Right ventricle myocardium (tissue), 1 donor: ENCODE results near the genes TAS2R13, TAS2R30, PRB2, ETV6 and BCL2L14.

- PRO-cap, 2 experiments, result no peak in any of the 2 experiments
Observed at GRCh38 chr12:9813959-9814814, 13.1 kb upstream of the KLRF1 start.

- PRO-cap, 2 experiments, result no peak in any of the 2 experiments
Observed at GRCh38 chr12:9951249-9951448, 19.0 kb upstream of the CLEC2A start.

DNA sequence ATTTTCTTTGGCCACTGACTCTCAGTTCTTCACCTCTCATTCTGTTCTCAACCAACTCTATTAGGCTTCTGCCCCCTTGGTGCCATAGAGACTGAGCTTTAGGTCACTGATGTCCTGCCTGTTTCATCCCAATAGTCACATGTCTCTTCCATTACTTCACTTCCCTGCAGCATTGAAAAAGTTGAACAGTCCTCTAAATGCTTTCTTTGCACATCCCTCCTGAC, 2.7 kb downstream of the CLEC12A start:
- PRO-cap, 2 experiments, result no peak in any of the 2 experiments

GRCh38 chr12:10067794-10068372, 30.9 kb downstream of the CLEC1A start:
- PRO-cap, 2 experiments, result no peak in any of the 2 experiments

DNA sequence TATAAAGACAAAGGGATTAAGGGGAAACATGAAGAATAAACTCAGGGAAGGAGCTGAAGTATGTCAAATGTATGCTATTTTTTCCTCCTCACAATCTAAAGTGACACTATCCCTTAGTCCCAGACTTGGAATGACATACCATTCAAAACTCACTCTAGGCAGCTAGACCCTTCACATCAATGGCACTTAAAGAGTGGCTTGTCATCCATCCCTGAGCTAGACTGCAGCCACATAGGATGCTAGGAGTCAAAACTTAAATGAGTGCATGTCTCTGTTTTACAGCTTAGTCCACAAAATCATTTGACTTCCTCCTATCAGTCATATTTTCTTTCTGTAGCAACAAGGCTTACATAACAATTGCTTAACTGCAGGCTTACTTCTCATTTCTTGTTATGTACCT, 30.3 kb downstream of the CLEC1A start:
- PRO-cap, 2 experiments, result no peak in any of the 2 experiments

- PRO-cap, 2 experiments, result peak in 1 of 2 experiments; most common plus-strand start chr12:10364295 (in 1); most common minus-strand start chr12:10363970 (in 1)
Observed at GRCh38 chr12:10363519-10364378, 26.1 kb downstream of the KLRK1 start.

GRCh38 chr12:10388562-10389078, 1.2 kb downstream of the KLRK1 start:
- PRO-cap, 2 experiments, result no peak in any of the 2 experiments

DNA sequence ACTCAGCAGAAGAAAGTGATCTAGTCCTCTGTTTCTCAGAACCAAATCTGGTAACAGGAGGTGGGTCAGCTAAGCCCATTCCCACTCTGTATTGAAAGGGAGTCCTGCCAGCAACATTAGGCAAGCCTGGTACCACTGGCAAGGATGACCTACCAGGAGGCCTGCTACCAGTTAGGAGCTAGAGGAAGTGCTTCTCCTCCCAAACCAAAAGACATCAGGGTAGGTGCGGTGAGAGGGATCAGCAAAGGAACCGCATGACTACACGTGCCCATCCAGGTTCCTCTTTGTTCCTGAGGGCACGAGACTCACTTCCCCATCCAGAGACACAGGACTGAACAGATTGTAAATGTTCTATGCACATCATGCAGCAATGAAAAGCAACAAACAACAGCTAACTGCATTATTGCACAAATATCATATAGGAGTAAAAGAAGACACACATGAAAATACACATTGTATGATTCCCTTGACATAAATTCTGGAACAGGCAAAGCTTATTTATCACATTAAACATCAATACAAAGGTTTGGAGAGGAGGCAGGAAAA, 2.8 kb downstream of the KLRC4 start:
- PRO-cap, 2 experiments, result no peak in any of the 2 experiments

- PRO-cap, 2 experiments, result no peak in any of the 2 experiments
Observed at GRCh38 chr12:10497603-10497990, 8.1 kb upstream of the EIF2S3B start.

DNA sequence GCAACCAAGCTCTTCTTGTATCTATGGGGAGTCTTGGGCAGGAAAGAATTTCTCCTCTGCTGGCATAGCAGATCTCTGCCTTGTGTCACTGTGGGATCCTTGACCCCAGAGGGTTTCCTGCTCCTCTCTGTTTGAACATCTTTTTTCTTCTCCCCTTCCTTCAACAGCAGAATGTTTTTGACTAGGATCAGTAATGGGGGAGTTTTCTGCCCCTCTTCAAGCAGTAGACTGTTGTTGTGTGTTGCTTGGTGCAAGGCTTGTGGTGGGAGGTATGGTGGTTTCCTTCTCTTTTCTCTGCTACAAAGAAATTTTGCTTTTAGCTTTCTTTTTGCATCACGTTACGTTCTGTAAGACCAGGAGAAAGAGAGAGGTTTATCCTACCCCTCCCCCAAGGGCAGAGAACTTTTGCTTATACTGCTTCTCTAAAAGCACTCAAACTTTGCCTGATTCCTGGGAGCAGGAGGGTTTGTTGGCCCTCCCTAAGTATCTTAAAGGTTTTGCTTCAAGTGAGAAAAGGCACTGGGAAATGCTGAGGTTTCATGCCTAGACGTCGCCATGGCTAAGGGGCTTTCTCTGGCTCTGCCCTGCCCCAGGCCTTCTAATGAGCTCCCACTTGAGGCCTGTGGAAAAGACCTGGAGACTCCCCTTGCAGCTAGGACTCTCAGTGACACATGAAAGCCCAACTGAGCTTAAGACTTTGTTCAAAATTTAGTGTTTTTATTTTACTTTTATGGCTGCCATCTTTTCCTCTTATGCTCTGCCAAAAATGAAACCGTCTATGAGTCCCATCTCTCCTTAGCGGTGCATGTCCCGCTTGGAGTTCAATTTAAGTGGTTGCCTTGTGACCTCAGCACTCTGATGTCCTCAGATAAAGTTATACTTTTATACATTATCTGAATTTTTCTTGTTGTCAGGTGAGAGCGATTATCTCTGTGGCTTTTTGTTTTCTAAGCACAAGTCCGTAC, 49.2 kb downstream of the EIF2S3B start:
- PRO-cap, 2 experiments, result no peak in any of the 2 experiments

DNA sequence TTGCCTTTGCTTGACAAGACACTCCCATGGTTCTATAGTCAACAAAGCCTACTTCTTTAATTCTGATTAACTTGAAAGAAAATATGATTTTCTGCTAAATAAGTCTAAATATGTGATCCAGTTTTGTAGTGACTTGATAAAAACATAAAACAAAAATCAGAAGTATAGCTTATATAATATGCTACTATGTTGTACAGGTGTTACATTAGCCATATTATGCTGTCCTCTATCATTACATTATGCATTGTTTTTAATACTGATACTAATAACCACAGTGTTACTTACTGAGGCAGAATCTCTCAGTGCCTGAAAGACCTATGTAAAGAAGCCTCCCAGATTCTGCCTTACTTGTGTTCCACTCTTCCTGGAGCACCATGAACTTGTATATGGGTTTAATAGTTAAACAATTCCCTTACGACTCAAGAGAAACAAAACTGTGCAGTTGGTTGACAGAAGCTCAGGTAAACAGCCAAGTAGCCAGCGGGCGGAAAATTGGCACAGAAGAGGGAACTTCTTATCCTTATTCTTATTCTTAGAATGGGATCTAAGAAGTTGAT, 22.5 kb upstream of the MAGOHB start:
- PRO-cap, 2 experiments, result no peak in any of the 2 experiments

- PRO-cap, 2 experiments, result no peak in any of the 2 experiments
Observed at GRCh38 chr12:10720618-10721336, 2.3 kb downstream of the YBX3 start.

GRCh38 chr12:10909287-10909729, at the start of gene TAS2R13:
TAS2R13 (minus strand) TSS chr12:10909562.
- PRO-cap, 2 experiments, result no peak in any of the 2 experiments

DNA sequence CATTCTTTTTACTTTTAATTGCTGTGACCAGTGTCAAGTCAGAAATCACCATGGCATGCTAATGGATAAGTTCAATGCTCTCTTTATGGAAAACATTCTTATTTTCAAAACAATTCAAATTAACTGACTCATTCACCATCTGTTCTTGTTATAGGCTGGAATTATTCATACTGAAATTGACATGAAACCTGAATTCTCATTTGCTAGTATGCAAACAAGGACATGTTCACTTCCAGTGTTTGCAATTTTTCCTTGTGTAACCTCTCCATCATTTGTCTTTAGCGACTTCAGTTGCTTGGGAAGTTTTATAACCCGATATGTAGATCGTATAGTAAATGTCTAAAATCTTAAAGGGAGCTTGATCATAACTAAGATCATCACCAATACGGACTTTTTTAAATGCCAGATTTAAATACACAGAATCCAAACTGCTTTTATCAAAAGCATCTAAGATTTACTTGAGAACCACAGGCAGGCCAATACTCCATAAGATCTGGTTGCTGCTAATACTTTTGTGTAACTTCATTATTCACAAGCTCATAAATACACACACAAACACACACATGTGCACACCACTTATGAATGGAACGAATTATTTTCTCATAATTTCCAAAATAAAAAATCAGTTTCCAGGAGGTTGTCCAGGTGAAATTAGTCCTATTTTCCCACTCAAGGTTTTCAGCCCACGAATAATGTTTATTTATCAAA, at the start of gene TAS2R30:
TAS2R30 (minus strand) TSS at position 286 of the 708 bp plus-strand sequence.
- PRO-cap, 2 experiments, result no peak in any of the 2 experiments

DNA sequence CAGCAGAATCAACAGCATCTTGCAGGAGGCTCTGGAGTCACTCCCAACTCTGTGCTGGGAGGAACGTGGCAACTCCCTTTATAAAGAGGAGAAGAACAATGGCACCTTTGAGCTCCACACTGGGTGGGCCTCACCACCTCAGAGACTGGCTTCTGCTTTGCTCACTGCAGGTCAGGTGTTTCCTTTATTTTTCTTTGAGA, at the start of gene PRB2:
PRB2 (minus strand) TSS at position 56 of the 200 bp plus-strand sequence.
- PRO-cap, 2 experiments, result no peak in any of the 2 experiments

DNA sequence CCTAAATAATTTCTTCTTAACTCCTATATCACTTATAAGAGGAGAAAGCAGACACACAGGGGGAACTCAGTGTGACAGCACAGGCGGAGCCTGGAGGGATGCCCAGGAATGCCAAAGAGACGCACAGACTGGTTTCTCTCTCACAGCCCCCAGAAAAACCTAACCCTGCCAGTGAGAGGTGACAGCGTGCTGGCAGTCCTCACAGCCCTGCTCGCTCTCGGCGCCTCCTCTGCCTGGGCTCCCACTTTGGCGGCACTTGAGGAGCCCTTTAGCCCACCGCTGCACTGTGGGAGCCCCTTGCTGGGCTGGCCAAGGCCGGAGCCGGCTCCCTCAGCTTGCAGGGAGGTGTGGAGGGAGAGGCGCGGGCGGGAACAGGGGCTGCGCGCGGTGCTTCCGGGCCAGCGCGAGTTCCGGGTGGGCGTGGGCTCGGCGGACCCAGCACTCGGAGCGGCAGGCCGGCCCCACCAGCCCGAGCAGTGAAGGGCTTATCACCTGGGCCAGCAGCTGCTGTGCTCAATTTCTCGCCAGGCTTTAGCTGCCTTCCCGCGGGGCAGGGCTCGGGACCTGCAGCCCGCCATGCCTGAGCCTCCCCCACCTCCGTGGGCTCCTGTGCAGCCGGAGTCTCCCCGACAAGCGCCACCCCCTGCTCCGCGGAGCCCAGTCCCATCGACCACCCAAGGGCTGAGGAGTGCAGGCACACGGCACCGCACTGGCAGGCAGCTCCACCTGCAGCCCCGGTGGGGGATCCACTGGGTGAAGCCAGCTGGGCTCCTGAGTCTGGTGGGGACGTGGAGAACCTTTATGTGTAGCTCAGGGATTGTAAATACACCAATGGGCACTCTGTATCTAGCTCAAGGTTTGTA, 102.3 kb upstream of the ETV6 start:
- PRO-cap, 2 experiments, result no peak in any of the 2 experiments

DNA sequence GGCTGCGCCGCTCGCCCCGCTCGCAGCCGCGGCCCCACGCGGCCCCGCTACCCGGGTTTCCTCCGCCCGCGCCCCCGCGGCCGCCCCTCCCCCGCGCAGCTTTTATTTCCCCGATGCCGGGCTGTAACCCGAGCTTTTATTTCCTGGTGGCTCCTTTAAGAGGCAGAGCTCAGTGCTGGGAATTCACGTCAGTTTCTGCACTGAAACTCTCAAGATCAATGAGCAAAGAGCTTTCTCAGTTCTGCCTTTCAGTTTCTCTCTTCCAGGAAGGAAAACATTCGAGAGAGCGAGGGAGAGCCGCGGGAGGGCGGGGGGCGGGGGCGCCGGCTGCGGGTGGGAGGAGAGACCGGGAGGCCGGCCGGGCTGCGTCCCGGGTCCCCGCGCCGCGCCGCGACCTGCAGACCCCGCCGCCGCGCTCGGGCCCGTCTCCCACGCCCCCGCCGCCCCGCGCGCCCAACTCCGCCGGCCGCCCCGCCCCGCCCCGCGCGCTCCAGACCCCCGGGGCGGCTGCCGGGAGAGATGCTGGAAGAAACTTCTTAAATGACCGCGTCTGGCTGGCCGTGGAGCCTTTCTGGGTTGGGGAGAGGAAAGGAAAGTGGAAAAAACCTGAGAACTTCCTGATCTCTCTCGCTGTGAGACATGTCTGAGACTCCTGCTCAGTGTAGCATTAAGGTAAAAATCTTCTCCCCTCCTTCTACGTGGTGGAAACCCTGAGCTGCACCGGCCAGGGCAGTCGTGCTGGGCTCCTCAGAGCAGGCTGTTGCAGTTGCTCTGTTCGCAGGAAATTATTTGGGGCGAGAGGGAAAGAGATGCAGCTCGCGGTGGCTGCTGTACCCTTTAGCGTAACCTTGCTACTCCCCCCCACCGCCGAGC, at the start of gene ETV6:
ETV6 (plus strand) TSS at position 186 of the 873 bp plus-strand sequence.
- PRO-cap, 2 experiments, result peak in 2 of 2 experiments; most common plus-strand start position 186 of the sequence (in 2); most common minus-strand start position 76 of the sequence (in 1)

- PRO-cap, 2 experiments, result no peak in any of the 2 experiments
Observed at GRCh38 chr12:11892689-11893792, 177.7 kb upstream of the BCL2L14 start.

- PRO-cap, 2 experiments, result no peak in any of the 2 experiments
Observed at GRCh38 chr12:12027802-12028086, 43.0 kb upstream of the BCL2L14 start.

GRCh38 chr12:12070752-12071747, at the start of gene BCL2L14:
BCL2L14 (plus strand) TSS chr12:12070939.
- PRO-cap, 2 experiments, result no peak in any of the 2 experiments